ENCODE measurements around a stretch of chr20.

- PRO-cap: no peak
- RAMPAGE, long total RNA, 4 experiments: no peak in any of the 4 experiments
These were observed 10.6 kb upstream of the TCFL5 start for GRCh38 chr20:62872234-62872604.

DNA sequence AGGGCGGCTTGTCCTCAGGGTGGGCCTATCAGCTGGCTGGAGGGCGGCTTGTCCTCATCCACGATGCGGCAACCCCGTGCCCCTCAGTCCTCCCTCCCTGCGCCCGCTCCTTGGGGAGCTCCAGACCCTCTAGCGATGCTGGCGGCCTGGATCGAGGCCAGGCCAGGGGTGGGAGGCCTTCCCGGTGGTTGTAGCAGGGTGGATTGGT, 8.7 kb downstream of the SLC17A9 start:
- PRO-cap: no peak
- RAMPAGE, long total RNA, 4 experiments: no peak in any of the 4 experiments

- PRO-cap: no peak
- RAMPAGE, long total RNA, 4 experiments: no peak in any of the 4 experiments
These were observed 26.6 kb upstream of the BHLHE23 start for GRCh38 chr20:63032936-63034232.

- PRO-cap: no peak
- RAMPAGE, long total RNA, 4 experiments: no peak in any of the 4 experiments
These were observed 37.9 kb downstream of the YTHDF1 start for GRCh38 chr20:63178008-63178412.

DNA sequence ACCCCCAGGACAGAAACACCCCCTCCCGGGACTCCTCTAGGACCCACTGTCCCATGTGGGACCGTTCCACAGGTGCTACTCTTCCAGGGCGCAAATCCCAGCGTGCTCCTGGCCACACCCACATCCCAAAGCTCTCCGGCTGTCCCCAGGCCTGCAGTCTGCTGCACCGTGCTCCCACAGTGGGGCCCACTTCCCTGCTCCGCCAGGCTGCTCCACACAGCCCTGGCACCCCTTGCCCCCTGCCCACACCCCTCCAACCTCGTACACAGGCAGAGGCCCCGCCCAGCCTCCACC, 27.4 kb downstream of the YTHDF1 start:
- PRO-cap: no peak
- RAMPAGE, long total RNA, 4 experiments: no peak in any of the 4 experiments

- PRO-cap: no peak
- RAMPAGE, long total RNA, 4 experiments: no peak in any of the 4 experiments
These were observed 25.4 kb downstream of the CHRNA4 start for GRCh38 chr20:63335753-63336203.

GRCh38 chr20:63432592-63432992, 39.9 kb downstream of the KCNQ2 start:
- PRO-cap: no peak
- RAMPAGE, long total RNA, 4 experiments: no peak in any of the 4 experiments

GRCh38 chr20:63456842-63457387, 15.5 kb downstream of the KCNQ2 start:
- PRO-cap: no peak
- RAMPAGE, long total RNA, 4 experiments: no peak in any of the 4 experiments

- PRO-cap: no peak
- RAMPAGE, long total RNA, 4 experiments: no peak in any of the 4 experiments
These were observed 3.0 kb upstream of the EEF1A2 start for GRCh38 chr20:63501714-63502461.

GRCh38 chr20:63560035-63560742, 6.2 kb downstream of the FNDC11 start:
- PRO-cap: no peak
- RAMPAGE, long total RNA, 4 experiments: no peak in any of the 4 experiments

DNA sequence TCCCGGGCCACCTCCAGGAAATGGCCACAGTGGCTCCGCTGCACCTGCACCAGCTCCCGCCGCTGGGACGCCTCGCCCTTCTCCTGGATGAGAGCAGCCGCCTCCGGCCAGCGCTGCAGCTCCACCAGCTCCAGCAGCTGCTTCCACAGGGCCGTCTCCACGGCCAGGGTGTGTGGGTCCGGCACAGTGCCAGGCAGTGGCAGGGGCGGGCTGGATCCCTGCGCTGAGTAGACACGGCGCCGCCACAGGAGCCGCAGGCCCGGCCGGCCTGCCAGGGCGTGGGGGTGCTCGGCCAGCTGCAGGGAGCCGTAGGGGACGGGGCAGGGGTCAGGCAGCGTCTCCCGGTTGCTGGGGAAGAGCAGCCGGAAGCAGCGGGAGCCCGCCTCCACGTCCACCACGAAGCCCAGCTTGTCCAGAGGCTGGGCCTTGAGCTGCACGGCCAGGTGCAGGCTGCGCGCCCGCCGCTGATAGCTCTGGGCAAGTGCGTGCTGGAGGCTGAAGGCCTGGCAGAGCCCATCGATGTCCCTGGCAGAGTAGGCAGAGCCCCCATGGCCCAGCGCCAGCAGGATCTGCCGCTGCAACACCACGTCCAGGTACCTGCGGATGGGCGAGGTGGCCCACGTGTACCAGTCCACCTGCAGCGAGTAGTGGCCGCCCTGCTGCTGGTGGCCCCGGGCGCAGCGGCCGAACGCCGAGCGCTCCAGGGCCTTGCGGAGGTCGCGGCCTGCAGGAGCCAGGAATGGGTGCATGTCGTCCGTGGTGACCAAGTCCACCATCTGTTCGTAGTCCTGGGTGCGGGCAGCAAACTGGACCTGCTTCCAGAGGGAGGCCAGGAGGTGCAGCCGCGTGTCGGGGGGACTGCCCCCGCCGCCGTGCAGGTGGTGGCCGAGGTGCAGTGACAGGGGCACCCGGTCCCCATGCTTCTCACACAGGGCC, 9.5 kb downstream of the FNDC11 start:
- PRO-cap: no peak
- RAMPAGE, long total RNA, 4 experiments: no peak in any of the 4 experiments

DNA sequence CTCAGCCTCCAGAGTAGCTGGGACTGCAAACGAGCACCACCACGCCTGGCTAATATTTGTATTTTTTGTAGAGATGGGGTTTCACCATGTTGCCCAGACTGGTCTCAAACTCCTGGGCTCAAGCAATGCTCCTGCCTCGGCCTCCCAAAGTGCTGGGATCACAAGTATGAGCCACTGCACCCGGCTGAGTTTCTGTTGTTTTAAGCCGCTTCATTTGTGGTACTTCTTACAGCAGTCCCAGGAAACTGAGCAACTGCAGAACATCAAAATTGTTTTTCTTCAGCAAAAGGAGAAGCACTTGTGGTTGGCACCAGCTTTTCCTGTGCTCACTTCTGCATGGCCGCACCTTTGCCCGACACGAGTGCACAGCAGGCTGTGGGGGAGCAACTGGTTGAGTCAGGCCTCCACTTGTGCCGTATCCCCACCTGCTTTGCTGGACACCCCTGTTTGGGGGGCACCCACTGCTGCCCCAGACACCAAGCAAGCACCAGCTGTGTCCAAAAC, 8.4 kb upstream of the GMEB2 start:
- PRO-cap: no peak
- RAMPAGE, long total RNA, 4 experiments: no peak in any of the 4 experiments

DNA sequence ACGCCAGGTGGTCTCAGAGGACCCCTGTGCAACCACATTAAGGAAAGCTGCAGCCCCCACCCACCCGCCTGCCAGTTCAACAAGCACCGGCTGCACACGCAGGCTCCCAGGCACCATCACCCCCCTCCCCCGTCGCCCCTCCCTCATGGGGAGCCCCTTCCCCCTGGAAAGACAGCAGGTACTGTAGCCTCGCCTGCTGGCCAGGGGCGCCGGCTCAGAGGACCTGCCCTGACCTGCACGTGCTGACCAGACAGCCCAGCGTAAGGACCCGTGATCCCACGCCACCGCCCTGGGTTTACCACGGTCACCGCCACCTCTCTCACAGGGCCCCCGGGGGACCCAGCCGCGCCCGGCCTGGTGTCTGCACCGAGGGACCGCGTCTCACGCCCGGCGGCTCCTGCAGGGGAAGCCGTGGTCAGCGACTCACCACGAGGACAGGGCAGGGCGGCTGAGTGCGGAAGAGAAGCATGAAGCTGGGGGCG, 12.4 kb downstream of the STMN3 start:
- PRO-cap: no peak
- RAMPAGE, long total RNA, 4 experiments: no peak in any of the 4 experiments

GRCh38 chr20:63744098-63744900, 4.7 kb downstream of the SLC2A4RG start:
- PRO-cap: no peak
- RAMPAGE, long total RNA, 4 experiments: no peak in any of the 4 experiments

GRCh38 chr20:63750827-63751348, 11.3 kb downstream of the SLC2A4RG start:
- PRO-cap: no peak
- RAMPAGE, long total RNA, 4 experiments: no peak in any of the 4 experiments

- PRO-cap: no peak
- RAMPAGE, long total RNA, 4 experiments: no peak in any of the 4 experiments
These were observed 43.8 kb downstream of the ZBTB46 start for GRCh38 chr20:63787115-63787753.

DNA sequence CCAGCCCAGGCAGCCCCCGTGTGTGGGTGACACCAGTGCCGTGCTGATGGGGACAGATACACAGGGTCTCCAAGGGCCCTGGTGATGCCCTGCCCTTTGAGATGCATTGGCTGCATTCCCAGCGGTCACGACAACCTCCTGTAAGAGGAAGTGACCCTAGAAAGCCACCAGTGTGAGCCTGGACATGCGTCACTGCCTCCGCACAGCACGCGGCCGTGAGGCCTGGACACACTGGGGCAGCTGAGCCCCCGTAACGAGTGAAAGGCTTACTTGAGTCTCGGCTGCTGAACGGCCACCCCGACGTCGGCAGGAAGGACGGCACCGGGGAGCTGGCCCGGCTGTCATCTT, 41.5 kb downstream of the ZBTB46 start:
- PRO-cap: no peak
- RAMPAGE, long total RNA, 4 experiments: no peak in any of the 4 experiments

GRCh38 chr20:63846546-63847081, 14.7 kb upstream of the ABHD16B start:
- PRO-cap: no peak
- RAMPAGE, long total RNA, 4 experiments: no peak in any of the 4 experiments

- PRO-cap: no peak
- RAMPAGE, long total RNA, 4 experiments: no peak in any of the 4 experiments
These were observed 3.9 kb upstream of the DNAJC5 start for GRCh38 chr20:63890738-63891716.

DNA sequence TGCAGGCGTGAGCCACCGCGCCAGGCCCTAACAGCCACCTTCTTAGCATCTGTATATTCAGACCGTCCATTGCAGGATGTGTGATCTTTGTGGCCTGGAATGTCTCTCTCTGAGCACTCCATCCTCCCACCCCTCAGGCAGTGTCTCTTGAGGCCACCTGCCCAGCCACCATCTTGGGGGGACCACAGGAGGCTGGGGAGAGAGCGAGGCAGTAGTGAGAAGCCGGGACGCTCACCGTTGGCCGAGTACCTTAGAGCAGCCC, 18.9 kb downstream of the DNAJC5 start:
- PRO-cap: no peak
- RAMPAGE, long total RNA, 4 experiments: no peak in any of the 4 experiments